HTR-8/SVneo (cell line): ENCODE results near the gene CD19.

- RRBS, result no CpG with 5 or more reads among the region's 5 CpGs
Measured at GRCh38 chr16:28324391-28324922, 32.1 kb downstream of the SBK1 start.

DNA sequence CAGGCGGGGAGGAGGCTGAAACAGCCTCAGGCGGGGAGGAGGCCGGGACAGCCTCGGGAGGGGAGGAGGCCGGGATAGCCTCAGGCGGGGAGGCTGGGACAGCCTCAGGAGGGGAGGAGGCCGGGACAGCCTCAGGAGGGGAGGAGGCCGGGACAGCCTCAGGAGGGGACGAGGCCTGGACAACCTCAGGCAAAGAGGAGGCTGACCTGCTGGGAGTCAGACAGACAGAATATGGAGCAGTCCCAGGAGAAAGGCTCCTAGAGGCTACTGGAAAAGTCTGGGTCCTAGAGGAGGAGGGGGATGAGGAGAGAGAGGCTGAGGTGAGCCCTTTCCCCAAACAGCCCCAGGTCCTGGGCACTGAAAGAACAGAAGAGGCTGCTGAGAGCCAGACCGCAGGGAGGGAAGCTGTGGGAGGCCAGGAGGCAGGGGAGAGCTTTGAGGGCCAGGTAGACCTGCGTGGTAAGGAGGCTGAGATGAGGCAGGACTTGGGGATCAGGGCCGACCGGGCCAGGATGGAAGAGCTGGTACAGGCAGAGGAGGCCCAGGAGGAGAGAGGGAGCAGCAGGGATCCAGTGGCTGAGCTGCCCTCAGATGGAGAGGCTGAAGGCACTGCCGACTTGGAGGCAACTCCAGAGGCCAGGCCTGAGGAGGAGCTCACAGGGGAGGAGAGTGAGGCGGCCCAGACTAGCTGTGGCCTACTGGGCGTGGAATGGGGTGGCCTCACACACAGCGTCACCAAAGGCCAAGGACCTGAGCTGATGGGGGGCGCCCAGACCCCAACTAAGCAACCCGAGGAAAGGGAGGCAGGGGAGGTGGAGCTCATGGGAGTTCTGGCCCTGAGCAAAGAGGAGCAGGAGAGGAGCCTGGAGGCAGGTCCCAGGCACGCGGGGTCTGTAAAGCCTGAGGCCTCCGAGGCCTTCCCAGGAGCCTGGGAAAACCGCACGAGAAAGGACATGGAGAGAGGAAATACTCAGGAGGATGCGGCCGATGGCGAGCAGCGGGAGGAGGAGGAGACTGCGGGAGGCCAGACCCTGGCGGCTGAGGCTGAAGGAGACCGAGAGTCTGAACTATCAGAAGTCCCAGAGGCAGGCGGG lies 1.9 kb downstream of the APOBR start:
- RRBS, result 90% methylated on average over 2 of the region's 32 CpGs

- RRBS, result no CpG with 5 or more reads among the region's 5 CpGs
Measured at GRCh38 chr16:28528361-28528866, 10.4 kb downstream of the NUPR1 start.

DNA sequence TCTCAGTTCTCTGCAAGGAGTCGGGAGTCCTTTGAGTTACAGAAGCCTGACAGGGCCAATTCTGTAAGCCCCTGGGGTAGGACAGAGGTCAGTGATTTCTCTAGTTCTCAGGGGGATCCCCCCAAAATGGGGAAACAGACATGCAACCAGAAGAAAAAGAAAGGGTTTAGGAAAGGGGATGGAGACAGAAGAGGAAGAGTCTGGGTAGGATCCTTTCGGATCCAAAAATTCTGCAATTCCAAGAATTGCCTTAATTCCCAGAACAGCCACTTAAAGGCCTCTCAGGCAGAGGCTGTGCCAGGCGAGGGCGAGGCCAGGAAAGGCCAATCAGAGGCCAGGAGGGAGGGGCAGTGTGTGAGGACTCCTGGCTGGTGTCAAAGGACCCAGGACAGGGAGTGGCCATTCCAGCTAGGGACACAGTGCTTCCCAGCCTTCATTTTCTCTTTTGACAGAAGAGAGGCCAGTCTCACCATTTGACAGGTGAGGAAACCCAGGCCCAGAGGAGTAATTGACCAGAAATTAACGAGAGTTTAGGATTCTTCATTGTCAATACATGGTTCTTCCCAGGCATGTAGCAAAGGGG lies 6.5 kb downstream of the NUPR1 start:
- RRBS, result no CpG with 5 or more reads among the region's 5 CpGs

- RRBS, result no CpG with 5 or more reads among the region's 12 CpGs
Measured at GRCh38 chr16:28534215-28535272, 4.2 kb downstream of the NUPR1 start.

DNA sequence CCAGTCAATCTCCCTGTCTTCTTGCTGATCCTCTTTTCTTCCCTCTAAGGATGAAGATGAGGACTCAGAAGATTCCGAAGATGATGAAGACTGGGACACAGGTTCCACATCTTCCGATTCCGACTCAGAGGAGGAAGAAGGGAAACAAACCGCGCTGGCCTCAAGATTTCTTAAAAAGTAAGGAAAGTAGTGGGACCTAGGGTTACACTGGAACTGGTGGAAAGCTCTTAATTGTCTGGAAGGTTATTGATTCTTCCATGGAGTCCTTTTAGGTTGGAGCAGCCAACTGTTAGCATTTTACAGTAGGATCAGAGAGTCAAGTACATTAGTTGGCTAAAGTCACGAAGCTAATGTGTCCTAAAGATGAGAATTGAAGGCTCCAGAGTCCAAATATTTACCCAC lies 4.0 kb downstream of the EIF3C start:
- RRBS, result no CpG with 5 or more reads among the region's 6 CpGs

DNA sequence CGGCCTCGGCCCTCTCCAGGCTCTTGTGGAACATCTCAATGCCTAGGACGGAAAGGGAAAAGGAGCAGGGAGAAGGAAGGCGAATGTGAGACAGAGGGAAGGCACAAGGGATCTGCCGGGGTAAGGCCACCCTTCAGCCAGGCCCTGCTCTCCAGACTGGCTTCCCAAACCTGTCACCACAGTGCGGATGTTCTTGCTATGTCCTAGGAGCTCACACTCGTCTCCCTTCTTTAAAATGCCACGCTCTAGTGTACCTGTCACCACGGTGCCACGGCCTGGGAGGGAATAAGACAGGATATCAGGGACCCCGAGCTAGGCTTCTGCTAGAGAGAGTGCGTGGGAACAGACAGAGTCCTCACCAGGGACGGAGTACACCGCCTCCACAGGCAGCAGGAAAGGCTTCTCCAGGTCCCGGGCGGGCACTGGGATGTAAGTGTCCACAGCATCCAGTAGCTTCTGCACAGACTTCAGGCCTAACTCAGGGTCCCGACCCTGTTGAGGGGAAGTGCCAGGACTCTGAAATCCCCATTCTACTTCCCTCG lies 2.0 kb downstream of the TUFM start:
- RRBS, result no CpG with 5 or more reads among the region's 18 CpGs

GRCh38 chr16:28844991-28845770 lies 967 bp downstream of the TUFM start:
- RRBS, result 92% methylated on average over 8 of the region's 16 CpGs

GRCh38 chr16:28868668-28869386 lies 5.2 kb downstream of the SH2B1 start:
- RRBS, result 100% methylated on average over 2 of the region's 16 CpGs

- RRBS, result no CpG with 5 or more reads among the region's 9 CpGs
Measured at GRCh38 chr16:28923577-28924220, 1.3 kb downstream of the RABEP2 start.

- RRBS, result no CpG with 5 or more reads among the region's 11 CpGs
Measured at GRCh38 chr16:28931701-28932224, at the start of gene CD19. CD19 (plus strand) TSS chr16:28931971.

DNA sequence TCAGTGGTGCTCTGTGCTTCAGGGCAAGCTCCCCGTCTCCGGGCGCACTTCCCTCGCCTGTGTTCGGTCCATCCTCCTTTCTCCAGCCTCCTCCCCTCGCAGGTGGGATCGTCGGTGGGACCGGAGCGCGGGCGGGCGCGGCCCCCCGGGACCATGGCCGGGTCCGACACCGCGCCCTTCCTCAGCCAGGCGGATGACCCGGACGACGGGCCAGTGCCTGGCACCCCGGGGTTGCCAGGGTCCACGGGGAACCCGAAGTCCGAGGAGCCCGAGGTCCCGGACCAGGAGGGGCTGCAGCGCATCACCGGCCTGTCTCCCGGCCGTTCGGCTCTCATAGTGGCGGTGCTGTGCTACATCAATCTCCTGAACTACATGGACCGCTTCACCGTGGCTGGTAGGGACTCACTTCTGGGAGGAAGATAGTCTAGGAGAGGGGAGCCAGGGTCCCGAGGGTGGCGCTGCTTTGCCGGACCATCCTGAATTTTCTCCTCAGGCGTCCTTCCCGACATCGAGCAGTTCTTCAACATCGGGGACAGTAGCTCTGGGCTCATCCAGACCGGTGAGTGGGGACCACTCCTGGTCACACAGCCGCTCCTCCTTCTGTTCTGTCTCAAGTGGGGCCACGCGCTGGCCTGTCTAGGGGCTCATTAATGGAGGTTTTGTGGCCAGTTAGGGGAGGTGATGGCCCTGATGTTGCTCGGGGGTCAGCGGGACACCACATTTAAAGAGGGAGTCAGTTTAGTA lies 593 bp downstream of the SPNS1 start:
- RRBS, result 16% methylated on average over 25 of the region's 50 CpGs

- RRBS, result 65% methylated on average over 4 of the region's 25 CpGs
Measured at GRCh38 chr16:29107166-29107853, 122.5 kb downstream of the LAT start.

DNA sequence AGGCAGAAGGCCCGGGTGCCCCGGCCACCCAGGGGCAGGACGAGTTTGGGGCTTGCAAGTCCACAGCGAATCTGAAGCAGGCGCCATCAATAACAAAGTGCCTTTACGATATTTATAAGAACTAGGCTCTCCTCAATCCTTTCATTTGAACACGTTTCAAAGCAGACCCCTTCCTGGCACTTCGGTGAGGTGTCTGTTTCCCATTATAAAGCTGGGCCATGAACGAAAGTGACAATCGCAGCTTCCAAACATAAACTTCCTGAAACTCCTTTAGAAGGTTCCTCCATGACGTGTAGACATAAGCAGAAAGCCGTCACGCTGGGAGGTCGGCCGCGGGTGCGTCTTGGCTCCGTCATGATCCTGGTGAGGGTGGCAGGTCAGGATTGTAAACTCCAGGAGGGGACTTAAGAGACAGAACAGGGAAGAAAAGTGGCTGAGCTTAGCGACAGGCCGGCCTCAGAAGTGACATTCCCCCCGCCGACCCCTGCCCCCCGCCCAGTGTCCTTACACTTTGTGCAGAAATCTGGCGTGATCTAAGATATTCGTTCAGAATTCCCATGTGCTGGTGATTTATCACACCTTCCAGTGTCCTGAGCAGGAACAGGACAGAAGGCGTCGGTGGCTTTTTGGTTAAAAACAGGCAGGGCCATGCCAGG lies 155.6 kb downstream of the LAT start:
- RRBS, result 75% methylated on average over 1 of the region's 27 CpGs

DNA sequence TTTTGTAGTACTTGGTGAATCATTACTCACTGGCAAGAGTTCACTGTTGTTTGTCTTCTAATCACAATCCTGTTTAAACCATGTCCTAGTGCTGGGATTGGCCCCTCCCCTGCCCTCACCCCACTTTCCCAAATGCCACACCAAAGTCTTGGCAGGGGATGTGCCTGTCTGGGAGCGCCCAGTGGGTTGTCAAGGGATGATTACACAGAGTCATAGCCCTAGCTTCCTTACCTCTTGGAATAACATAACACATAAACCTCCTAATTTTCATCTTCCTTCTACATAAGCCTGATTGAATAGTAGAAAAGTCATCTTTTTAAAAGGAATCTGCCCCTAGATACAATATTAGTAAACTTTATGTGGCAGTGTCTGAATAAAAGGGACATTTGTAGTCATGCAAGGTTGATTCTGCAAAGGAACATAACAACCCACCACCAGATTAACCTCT lies 187.6 kb downstream of the LAT start:
- RRBS, result no CpG with 5 or more reads among the region's 1 CpG

GRCh38 chr16:29259381-29260543 lies 146.7 kb downstream of the NPIPB11 start:
- RRBS, result no CpG with 5 or more reads among the region's 33 CpGs

GRCh38 chr16:29262662-29263149 lies 143.8 kb downstream of the NPIPB11 start:
- RRBS, result no CpG with 5 or more reads among the region's 10 CpGs

DNA sequence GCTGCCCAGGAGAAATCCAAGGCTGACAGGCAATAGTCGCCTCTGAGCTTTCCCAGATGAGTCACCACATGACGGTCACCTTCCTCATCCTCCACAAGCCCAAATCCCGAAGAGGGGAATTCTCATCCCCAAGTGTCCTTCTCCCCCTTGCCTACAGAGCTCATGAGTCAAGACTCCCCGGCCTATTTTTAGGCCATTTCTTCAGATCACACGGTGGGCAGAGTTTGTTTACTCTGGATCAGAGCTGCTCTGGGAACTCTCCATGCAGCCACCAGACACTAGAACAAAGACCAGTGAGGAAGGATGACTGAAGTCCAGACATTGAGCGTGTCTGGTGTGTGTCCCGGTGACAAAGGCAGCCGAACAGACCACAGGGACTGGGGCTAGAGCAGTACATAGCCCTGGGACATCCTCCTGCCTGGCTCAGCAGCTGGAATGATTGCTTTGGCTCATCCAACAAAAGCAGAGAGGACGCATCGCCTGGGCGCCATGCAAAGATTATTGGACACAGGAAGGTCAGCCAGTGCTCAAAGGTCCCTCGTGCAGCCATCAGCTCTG lies 134.4 kb downstream of the NPIPB11 start:
- RRBS, result no CpG with 5 or more reads among the region's 12 CpGs

DNA sequence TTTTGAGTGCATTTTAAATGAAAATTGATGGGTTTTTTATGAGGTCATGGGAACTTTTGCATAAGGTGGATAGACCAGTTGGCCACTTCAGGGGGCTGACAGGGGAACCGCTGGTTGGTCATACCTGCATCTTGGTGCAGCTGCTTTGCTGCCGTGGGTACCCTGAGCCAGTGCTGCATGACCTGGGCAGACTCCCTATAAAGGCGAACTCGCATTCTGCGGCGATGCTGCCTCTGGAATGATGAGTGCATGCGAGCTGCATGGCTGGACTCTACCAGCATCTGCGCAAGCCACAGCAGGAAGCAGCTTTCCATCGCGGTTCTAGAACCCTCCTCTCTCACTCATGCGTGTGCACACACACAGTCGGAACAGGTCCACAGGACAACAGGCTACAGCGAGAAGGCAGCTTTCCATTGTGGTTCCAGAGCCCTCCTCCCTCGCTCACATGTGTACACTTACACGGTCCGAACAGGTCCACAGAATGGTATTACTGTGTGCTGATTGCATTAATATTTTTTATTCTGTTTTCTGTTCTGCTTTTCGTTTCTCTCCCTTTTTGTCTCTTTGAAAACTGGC lies 69.2 kb downstream of the NPIPB11 start:
- RRBS, result no CpG with 5 or more reads among the region's 17 CpGs

DNA sequence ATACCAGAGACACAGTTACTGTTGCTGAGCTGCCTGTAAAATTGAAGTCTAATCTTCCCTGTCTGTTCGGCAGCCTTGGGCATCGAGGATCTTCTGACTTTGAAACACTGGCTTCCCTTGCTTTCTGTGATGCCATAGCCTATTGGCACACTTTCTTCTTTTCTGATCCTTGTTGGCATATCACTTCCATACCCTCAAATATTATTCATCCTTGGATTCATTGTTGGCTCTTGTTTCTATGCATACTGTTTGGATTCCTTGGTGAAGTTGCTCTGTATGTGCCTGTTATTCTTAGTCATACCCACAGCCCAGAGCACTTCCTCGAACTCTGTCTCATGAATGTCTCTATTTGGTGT lies 63.7 kb downstream of the NPIPB11 start:
- RRBS, result no CpG with 5 or more reads among the region's 3 CpGs